T-cell (primary cell): ENCODE measurements around a stretch of chr3.

DNA sequence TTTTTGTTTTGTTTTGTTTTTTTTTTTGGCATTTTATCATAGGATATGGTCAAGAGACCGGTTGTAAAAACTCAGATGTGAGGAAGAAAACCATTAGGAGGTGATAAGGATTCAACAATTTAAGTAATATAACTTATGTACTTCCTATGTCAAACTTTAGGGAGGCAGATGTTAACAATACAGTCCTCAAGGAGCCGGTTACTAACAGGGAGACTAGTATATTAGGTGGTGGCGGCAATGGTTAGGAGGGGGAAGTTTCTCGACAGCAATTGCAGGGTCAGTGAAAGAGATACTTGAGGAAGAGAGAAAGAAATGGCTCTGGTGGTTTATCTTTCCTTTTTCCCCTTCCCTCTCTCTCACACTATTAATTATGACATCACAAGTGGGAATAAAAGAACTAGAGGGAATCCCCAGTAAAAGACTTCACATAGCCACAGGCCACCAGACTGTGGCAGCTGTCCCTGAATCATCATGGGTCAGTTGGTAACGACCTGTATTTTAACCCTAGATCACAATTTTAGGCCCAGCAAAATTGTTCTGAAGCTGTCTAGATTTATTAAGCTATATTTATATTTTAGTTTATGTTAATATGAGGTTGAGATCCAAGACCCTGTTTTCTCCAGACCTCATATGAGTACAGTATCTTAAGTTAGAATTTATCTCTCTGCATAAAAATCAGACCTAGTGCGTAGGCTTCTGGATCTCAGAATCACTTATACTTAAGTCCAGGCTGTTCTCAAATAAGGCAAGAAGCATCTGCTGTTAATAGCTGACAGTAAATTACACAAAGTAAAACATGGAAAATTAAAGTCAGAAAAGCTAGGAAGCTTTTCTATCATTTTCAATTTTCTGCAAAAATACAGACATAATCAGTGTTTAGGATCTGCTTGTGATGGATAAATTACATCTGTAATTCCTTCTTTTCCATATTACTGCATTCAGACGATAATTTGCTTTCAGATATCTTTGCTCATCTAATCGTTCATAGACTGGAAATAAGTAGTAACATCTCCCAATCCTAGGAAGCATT is 40.4 kb downstream of the MBNL1 start:
- PRO-cap, 7 experiments: no peak in any of the 7 experiments

DNA sequence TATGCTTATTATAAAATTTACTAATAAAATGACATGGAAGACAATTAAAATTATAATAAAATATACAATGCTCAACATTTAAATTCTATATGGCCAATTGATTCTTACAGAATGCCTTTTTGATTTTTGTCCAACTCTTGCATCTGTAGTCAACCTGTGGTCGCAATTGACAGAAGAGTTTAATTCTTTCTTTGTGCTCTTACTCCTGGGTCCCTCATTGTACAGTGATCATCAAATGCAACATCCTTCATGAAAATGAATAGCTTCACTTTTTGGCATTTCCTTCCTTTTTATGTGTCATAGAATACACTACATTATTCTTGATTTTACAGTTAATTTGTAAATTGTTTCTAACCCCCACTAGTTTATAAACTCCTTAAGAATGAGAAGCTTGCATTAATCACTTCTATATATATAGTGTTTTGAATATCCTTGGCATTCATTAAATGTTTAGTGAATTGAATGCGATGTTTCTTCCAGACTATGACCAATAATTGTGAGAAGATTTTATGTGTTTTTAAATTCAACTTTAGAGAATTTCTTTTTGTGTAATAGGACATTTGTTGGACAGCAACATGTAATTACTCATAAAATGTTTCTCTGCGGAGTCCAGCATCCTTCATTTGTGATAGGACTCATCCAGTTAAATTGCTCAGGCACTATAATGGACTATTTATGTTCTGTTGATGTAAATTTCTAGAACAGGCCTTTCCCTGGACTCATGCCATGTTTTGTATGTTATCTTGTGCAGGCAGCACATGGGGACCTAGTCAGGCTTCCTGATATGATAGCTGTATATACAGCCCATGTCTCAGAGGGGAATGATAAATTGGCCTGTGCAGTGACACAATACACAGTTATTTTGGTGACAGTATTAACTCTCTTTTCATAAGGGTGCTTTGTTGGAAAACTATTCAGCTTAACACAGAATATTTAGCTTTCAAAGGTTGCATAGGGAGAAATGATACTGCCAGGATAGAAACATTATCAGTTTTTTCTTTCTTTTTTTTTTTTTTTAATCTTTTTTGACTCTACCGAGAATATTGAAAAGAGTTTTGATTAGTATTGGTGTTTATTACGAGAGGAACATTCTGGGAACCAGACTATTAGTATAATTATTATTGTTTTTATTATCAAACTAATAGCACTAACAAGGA is 51.3 kb downstream of the MBNL1 start:
- PRO-cap, 7 experiments: no peak in any of the 7 experiments

GRCh38 chr3:152338324-152338622 is 69.5 kb downstream of the MBNL1 start:
- PRO-cap, 7 experiments: no peak in any of the 7 experiments

- PRO-cap, 7 experiments: peak in 2 of 7 experiments; most common plus-strand start chr3:152403295 (in 1); most common minus-strand start chr3:152403089 (in 1)
Observed at GRCh38 chr3:152402944-152404077, 134.6 kb downstream of the MBNL1 start.

- PRO-cap, 7 experiments: peak in 3 of 7 experiments; most common plus-strand start chr3:152472193 (in 3)
Observed at GRCh38 chr3:152471889-152472542, 203.3 kb downstream of the MBNL1 start.

DNA sequence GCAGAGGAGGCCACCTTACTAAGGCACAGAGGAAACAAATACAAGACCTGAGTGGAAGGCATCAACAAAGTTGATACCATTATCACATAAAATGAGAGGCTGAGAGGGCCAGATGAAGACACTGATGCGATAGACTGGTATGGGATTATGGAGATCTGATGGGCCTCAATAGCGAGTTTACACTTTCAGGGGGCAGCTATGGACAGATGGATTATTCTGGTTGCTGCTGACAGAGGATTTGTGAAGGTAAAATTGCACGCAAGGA is 203.8 kb downstream of the MBNL1 start:
- PRO-cap, 7 experiments: no peak in any of the 7 experiments

DNA sequence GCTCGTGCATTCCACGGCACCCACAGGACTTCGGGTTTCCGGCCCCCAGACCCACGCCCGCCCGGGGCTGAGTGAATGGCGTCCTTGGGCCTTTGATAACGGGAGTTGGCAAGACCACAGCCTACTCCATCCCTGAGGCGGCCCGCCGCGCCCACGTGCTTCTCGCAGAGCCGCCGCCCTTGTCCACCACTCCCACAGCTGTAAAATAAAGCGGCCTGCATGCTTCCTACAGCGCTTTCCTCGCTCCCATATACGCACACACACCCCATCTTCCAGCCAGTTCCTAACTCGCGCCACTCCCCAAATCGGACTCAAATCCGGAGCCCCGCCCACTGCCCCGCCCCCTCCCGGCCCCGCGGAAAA is 284 bp upstream of the RAP2B start:
- PRO-cap, 7 experiments: peak in 7 of 7 experiments; most common minus-strand start position 285 of the sequence (in 4)

DNA sequence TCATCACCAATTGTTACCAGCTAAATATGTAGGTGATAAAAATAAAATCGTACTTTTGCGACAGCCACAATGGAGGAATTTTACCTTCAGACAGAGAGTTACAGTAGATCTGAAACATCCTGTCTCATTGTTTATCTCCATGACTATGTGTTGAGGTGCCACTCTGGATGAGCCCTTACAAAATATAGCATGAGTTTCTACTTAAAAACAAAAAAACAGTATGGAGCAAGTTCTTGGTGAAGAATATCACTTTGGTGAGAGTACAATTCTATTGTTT is 462.6 kb downstream of the RAP2B start:
- PRO-cap, 7 experiments: peak in 2 of 7 experiments; most common plus-strand start position 127 of the sequence (in 2)

- PRO-cap, 7 experiments: no peak in any of the 7 experiments
Observed at GRCh38 chr3:153979385-153979686, 141.9 kb upstream of the ARHGEF26 start.

- PRO-cap, 7 experiments: no peak in any of the 7 experiments
Observed at GRCh38 chr3:154060498-154061084, 60.6 kb upstream of the ARHGEF26 start.

DNA sequence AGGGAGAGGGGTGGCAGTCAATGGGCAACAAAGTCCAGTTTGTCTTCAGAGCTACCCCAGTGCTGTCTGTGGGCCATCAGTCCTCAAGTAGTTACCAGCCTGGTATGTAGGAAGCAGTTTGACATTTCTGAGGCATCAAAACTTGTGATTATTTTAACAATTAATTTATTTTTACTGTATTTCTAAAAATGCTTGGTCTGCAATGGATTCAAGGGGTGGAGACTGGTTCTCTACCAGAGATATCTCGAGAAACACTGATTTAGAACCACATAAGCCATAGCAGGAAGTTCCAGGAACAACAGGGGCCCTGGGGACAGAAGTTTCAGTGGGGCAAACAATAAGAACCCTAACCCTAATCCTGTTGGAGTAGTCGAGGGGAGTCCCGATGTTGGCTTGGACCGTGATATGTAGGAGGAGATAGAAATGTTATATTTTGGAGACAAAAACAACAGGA is 77.9 kb downstream of the DHX36 start:
- PRO-cap, 7 experiments: no peak in any of the 7 experiments

- PRO-cap, 7 experiments: no peak in any of the 7 experiments
Observed at GRCh38 chr3:155325320-155325964, 32.0 kb upstream of the STRIT1 start.

DNA sequence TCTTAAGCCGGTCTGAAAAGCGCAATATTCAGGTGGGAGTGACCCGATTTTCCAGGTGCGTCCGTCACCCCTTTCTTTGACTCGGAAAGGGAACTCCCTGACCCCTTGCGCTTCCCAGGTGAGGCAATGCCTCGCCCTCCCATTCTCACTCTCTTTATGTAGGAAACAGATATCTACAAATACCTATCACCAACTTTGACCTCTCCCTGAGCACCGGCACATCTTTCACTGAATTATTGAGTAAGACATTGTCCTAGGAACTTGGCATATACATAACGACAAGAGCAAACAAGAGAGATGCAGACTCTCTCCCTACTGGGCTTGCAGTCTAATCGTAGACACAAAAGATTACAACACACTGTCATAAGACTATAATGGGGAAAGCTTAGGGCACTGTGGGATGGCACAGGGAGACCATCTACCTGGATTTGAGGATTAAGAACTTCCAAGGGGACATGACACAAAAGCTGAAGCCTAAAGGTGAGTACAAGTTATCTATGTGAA is 218.6 kb upstream of the STRIT1 start:
- PRO-cap, 7 experiments: no peak in any of the 7 experiments

DNA sequence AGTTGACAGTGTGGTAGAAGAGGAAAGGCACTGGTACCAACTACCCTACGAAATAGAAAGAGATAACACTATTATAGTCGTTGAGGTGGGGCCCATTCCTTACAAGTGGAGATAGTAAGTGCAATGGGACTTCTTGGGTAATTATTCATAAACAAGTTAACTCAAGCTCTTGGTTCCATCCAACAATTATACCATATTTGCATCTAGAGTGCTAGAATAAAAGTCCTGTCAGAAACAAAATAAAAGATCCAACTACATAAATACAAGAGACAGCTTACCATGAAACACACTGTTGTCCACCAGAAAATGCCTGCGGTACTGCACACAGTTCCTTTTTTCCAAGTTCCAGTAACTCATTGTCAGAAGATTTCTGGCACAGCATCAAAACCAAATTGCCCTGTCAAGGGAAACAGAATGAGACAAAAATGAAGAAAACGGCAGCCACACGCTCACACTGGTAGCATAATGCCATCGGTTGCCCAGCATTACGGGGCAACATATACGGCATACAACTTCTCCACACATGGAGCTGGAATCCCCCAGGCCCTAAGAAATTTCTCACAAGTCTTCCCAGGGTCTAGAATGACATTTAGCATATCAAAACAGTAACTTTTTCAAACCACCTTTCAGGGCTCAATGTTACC is 40.9 kb downstream of the PLCH1 start:
- PRO-cap, 7 experiments: no peak in any of the 7 experiments

DNA sequence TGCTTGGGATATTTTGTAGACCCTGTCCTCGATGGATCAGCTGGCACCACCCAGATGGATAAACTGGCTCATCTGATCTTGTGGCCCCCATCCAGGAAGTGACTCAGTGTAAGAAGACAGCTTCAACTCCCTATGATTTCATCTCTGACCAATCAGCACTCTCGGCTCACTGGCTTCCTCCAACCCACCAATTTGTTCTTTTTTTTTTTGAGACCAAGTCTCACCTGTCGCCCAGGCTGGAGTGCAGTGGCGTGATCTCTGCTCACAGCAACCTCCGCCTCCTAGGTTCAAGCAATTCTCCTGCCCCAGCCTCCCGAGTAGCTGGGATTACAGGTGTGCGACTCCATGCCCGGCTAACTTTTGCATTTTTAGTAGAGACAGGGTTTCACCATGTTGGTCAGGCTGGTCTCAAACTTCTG is 7.8 kb upstream of the GMPS start:
- PRO-cap, 7 experiments: peak in 7 of 7 experiments; most common plus-strand start position 216 of the sequence (in 5); most common minus-strand start position 100 of the sequence (in 6)

DNA sequence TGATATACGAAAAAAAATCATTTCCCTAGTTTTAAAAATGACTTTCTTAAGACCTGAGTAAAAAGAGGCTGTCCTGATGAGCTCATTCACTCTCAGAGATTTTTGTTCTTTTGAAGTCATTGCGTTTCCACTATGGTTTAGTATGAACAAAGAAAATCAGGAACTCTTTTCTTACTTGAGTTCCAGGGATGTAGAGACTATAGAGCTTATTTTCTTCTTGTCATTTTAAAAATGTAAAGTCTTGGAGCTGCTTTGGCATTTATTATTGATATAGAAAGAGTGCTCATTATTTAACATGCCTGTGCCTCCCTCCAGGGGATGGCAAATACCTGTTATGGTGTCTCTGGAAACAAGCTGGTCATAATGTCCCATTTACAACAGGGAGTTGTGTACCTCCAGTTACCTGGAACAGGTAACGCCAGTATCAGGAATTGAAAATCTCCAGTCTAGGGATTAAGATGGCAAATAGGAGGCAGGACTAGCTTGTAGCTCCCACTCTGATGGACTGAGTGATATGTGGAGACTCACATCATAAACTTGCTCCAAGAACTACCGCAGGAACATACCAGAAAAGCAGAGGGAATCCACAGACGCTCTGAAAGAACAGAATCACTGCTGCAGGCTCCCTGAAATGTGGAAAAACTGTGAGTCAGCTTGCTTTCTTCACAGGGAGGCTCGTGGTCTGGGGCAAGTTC is 97.2 kb downstream of the KCNAB1 start:
- PRO-cap, 7 experiments: no peak in any of the 7 experiments

DNA sequence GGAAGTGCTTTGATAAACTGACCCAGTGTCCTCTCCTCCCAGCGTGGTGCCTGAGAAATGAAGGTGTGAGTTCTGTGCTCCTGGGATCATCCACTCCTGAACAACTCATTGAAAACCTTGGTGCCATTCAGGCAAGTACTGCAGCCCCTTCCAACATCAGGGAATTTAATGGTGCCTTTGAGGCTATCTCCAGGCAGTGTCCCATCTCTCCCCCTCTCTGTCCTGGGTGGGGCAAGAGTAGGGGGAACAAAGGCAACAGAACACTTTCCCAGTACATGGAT is 23.6 kb downstream of the SSR3 start:
- PRO-cap, 7 experiments: no peak in any of the 7 experiments

DNA sequence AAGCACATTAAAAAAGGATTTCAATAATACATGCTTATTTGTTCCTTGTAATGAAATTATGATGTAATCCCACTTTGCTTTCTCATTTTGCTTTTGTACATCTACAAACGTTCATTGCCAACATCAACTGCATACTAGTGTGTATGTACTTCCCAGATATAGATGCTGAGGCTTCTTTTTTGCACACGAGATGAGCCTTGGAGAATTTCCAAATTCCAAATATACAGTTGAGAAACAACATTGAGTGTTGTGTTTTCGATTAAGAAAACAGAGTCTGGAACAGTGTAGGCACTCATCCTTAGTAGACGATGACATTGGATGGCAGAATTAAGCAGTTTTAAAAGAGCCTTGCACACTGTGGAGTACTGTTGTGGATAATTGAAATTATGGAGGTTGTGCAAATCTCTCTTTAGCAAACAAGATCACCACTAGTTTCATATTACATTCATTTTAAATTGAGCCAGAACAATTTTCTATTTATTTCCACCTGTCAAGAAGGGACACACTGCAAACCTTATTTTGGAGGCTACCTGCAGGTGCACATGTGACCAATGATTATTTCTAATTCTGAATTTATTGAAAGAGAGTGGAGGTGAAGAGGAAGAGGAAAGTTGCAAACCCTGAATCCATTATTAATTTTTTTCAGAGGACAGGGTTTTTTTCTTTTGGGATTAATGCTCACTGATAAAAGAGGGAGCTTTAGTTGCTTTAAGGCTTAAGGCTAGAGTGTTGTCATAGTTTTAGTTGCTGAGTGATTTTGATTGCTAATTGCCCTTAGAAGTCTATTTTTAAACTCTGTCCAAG is 7.5 kb downstream of the TIPARP start:
- PRO-cap, 7 experiments: no peak in any of the 7 experiments

DNA sequence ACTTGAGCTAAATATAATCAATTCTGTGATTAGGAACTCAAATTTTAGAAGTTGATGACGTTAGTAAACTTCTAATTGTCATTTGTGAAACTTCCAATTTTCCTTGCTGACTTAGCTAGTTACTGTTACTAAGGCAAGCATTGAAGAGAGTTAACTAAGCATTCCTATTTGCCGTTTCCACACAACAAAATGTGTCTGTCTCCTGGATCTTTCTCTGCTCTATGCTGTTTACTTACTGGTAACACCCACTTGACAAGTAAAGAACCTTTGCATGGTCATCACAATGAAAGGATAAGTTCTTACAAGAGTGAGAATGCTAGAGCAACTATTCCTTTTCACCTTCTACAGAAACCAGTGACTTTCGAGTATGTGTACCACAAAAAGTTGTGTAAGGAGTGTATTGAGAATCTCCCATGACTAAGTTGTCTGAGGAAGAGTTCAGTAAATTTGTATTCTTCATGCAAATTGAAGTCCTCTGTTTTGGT is 10.7 kb downstream of the TIPARP start:
- PRO-cap, 7 experiments: no peak in any of the 7 experiments

DNA sequence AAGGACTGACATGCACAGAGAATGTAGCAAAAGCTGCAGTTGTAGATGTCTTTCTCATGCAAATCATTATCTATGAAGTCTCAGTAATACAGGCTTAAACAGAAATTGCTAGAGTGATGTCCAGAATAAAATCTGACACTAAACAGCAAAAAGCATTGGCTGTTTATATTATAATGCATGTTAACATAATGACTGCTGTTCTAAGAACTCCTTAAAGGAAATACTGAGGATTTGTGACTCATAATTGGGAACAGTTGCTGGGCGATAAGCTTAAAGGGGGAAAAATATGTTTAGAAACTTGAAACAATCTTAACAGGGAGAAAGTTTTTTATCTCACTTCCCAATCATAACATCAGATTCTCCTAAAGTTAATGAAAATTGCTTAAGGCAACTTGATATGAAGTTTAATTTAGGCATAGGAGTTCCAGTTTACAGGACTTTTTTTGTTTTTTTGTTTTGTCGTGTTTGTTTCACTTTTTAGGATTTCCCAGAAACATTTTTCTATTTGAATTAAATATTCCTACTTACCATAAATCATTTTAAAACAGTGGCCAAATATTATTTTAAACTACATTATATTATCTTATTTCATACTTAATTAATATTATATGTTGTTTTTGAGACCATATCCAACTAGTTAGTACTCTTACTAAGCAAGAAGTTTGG is 17.6 kb downstream of the TIPARP start:
- PRO-cap, 7 experiments: no peak in any of the 7 experiments